Metanephros (tissue), 2 donors: ENCODE measurements around a stretch of chr9.

GRCh38 chr9:10679-11085 is 18.6 kb downstream of the WASHC1 start:
- RAMPAGE, long total RNA = no peak

DNA sequence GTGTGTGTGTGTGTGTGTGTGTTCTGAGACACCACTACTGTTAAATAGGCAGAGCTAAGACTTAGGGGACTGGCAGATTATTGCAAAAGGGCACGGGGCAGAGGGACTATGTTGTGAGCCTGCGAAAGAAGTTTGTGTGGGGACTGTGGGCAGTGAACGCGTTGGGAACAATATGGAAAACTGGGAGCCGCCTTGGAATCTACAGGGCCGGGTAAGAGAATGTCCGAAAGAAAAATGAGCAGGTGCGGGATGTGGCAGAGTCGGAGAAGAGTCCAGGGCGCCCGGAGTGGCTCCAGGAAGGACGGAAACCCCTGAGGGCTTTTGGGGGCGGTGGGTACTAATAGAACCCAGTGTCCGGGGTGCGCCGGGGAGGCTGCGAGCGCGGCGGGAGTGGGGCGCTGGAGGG is 43.4 kb upstream of the WASHC1 start:
- RAMPAGE, long total RNA = no peak

DNA sequence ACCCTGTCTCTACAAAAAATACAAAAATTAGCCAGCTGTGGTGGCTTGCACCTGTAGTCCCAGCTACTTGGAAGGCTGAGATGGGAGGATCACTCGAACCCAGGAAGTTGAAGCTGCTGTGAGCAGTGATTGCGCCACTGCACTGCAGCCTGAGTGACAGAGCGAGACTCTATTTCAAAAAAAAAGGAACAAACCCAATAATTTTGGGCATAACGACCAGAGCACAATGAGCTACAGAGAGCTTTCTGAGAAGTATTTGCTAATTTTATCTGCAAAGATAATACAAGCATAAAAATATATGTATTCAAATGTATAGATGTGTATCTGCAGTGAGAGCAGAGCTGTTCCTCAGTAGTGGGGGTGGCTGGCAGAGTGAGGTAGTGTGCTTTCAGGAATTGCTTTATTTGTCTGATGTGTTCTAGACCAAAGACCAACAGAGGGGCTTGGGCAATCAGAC is 5.1 kb downstream of the DOCK8 start:
- RAMPAGE, long total RNA = no peak

DNA sequence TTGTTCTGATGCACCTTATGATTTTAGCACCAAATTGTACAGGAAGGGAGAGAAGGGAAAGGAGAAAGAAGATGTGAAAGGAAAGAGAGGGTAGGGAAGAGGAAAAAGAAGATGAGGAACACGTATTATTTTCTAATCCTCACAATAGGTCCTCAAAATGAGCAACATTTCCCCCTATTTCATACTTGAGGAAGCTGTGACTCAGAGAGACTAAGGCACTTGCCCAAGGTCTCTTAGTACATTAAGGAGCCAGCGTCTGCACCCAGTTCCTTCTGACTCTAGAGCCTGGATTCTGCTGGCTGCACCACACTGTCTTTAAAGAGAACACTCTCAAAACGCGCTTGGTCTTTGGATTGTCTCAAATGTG is 82.4 kb downstream of the DOCK8 start:
- RAMPAGE, long total RNA = no peak

DNA sequence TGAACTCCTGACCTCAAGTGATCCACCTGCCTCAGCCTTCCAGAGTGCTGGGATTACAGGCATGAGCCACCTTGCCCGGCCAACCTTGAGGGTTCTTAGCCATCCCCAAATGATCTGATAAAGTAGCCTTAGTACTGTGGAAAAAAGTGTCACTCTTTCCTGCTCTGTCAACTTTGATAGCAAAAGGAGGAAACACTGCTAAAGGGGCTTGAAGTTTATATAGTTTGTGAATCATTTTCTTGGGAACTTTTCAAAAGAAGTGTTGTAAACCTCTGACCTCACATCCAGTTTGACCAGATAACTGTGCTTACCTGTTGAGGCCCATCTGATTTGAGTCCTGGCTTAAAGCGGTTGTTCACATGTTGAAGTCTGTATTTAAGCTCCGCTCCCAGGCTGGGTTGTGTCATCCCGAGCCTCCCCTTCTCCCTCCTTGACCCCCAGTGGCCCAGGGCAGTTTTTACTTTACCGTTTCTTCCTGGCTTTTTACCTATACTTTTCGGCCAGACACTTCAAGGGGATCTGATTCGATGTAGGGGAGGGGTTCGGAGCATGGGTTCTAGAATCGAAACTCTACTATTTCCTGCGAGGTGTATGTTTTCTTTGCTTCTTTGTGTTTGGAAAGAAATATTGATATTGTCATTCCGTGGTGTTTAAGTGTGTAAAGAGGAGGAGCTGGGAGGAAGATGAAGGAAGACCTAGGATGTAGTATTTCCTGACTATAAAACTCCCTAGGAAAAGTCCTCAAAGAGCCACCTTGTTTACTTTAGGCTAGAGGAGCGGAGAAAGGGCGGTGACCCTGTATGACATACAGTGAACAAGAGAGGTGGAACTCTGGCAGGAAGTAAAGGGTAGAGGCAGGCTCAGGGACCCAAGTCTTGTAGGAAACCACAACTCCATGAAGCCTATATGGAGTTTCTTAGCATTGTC is 13.7 kb downstream of the KANK1 start:
- RAMPAGE, long total RNA = no peak

GRCh38 chr9:546698-547929 is 42.6 kb downstream of the KANK1 start:
- RAMPAGE, long total RNA = no peak

- RAMPAGE, long total RNA = no peak
Observed at GRCh38 chr9:673945-674451, 167.5 kb upstream of the DMRT1 start.

GRCh38 chr9:682496-683235 is 158.8 kb upstream of the DMRT1 start:
- RAMPAGE, long total RNA = no peak

- RAMPAGE, long total RNA = no peak
Observed at GRCh38 chr9:693956-694413, 147.5 kb upstream of the DMRT1 start.

DNA sequence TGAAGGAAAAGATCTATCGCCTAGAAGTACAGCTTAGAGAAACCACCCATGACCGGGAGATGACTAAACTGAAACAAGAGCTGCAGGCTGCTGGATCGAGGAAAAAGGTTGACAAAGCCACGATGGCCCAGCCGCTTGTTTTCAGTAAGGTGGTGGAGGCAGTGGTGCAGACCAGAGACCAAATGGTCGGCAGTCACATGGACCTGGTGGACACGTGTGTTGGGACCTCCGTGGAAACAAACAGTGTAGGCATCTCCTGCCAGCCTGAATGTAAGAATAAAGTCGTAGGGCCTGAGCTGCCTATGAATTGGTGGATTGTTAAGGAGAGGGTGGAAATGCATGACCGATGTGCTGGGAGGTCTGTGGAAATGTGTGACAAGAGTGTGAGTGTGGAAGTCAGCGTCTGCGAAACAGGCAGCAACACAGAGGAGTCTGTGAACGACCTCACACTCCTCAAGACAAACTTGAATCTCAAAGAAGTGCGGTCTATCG is 129.3 kb upstream of the DMRT1 start:
- RAMPAGE, long total RNA = no peak

- RAMPAGE, long total RNA = no peak
Observed at GRCh38 chr9:967393-967953, 9.0 kb upstream of the DMRT3 start.

GRCh38 chr9:1071497-1072296 is 21.5 kb downstream of the DMRT2 start:
- RAMPAGE, long total RNA = no peak

DNA sequence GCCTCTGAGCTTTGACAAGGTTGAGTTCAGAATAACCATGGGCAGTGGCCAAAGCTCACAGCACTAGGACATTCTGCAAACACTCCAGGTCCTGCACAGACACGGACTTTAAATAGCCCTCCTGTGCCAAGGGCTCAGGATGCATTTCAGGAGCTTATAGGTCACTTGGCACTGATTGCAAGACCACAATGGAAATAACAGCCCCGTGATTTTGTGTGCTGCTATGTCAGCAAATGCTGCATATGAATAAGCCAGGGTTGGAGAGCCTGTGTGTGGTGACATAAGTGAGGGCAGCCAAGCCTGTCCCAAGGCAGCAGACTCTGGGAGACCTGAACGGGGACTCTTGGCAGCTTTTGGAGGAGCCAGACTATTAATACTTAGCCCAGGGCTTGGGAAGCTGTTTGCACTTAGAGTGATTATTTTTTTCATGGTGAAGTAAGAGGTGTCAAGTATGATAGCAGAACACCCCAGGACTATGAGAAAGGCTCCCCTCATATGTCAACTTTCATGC is 150.8 kb downstream of the DMRT2 start:
- RAMPAGE, long total RNA = no peak

- RAMPAGE, long total RNA = no peak
Observed at GRCh38 chr9:2055405-2055765, 40.2 kb downstream of the SMARCA2 start.

- RAMPAGE, long total RNA = no peak
Observed at GRCh38 chr9:2056482-2056840, 41.3 kb downstream of the SMARCA2 start.

DNA sequence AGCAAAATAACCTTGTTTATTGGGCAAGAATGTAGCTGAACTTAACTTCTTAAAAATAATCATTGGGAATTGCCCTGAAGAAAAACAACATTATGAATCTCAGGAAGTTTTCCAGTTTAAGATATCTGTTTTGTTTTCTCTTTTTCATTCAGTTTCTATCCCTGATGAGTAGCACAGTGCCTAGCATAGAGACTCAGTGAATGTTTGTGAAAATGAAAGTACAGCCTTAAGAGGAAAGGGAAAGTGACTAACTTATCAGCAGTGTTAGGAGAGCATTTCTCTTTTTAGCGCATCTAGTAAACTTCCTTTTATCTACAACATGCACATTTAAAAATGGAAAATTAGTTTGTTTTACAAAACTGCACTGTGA is 110.7 kb downstream of the SMARCA2 start:
- RAMPAGE, long total RNA = no peak

- RAMPAGE, long total RNA = no peak
Observed at GRCh38 chr9:2241509-2241850, 226.3 kb downstream of the SMARCA2 start.

- RAMPAGE, long total RNA = no peak
Observed at GRCh38 chr9:2289357-2289740, 274.2 kb downstream of the SMARCA2 start.

- RAMPAGE, long total RNA = no peak
Observed at GRCh38 chr9:2291973-2293111, 277.2 kb downstream of the SMARCA2 start.

GRCh38 chr9:3528229-3529096 is 2.7 kb upstream of the RFX3 start:
- RAMPAGE, long total RNA = no peak